T47D (cell line): Measurements from ENCODE around the gene TLX3.

GRCh38 chr5:168794218-168794656, 215.1 kb upstream of the PANK3 start:
- RRBS: no CpG with 5 or more reads among the region's 6 CpGs

DNA sequence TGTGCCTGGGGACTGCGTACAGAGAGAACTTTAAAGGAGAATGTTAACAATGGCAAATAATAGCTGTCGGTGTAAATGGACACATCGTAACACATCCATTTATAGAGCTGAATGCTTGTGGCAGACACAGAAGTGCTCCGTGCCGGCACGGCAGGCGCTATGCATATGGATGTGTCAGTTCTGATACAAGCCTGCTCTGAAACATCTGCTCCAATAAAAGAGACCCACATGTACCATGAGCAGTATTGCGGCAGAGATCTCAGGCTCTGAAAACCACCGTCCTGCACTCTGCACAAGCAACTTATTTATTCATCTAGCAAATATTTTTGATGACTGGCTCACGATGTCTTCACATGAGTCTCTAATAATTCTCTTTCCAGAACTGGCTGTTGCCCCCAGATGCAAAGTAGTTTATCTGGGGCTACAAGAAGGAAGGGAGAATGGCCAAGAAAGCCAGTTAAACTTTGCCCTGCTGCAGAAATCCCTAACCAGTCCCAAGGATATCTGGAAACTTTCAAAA, 290.8 kb upstream of the PANK3 start:
- RRBS: no CpG with 5 or more reads among the region's 10 CpGs

GRCh38 chr5:169020031-169020449, 280.9 kb downstream of the SLIT3 start:
- RRBS: no CpG with 5 or more reads among the region's 4 CpGs

- RRBS: no CpG with 5 or more reads among the region's 5 CpGs
Observed at GRCh38 chr5:169094566-169095153, 206.3 kb downstream of the SLIT3 start.

DNA sequence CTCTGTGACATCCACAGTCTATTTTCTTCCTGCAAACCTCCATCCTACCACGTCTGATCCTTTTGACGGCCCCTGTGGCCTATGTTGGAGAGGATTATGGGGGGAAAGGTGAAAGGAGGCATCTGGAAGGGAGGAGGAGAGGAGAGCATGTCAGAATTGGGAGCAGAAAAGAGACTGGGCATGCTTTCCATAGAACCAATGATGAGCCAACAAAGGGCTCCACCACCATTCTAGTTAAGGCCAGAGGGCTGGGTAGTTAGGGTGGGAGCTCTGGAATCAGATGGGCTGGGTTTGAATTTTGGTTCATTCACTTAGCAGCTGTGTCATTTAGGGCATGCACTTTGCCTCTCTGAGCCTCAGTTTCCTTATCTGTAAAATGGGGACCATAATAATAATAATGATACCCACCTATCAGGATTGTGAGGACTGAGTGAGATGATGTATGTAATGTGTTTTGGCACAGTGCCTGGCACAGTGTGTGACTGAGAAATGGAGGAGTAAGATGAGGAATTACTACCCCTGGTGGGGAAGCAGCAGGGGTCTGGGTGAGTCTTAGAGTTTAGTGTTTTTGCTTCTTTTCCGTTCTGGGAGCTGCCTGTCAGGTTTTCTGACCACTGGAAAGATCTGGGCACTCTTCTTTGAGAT, 8.7 kb downstream of the LCP2 start:
- RRBS: no CpG with 5 or more reads among the region's 3 CpGs

DNA sequence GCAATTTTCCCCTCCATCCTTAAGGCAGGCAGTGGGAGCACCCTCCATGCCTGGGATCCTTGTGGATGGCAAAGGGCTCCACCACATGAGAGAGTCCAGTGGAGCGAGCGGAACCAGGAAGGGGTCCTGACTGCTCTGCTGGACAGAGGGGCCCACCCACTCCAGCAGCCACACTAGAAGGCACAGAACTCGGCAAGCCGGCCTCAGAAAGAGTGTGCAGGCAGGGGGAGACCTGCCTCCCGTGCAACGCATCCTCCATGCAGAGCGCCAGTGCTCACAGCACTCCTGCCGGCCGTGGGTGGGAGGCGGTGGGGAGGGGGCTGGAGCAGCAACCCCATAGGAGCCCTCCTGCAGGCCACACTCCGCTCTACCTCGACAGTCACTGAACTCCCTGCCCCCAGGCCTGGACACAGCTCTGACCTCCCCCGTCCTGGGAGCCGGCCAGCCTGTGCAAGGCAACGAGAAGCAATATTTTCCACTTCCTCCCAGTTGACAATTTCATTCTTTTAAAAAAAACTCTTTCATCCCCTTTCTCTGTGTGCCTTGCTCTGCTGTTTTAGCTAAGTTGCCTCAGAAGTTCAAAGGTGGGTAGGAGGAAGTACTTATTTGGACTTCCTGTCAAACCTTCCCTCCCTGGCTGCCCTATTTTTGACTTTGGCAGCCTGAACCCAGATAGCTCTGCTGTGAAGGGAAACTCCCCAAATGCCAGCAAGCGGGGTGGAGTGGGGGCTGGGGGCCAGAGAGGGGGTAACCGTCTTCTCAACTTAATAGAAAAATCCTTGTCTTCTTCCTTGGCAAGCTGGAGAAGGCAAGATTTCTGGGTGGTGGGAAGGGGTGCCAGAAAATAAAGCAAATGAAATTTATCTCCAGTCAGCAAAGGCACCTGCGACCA, 5.4 kb upstream of the LCP2 start:
- RRBS: 14% methylated on average over 3 of the region's 18 CpGs

DNA sequence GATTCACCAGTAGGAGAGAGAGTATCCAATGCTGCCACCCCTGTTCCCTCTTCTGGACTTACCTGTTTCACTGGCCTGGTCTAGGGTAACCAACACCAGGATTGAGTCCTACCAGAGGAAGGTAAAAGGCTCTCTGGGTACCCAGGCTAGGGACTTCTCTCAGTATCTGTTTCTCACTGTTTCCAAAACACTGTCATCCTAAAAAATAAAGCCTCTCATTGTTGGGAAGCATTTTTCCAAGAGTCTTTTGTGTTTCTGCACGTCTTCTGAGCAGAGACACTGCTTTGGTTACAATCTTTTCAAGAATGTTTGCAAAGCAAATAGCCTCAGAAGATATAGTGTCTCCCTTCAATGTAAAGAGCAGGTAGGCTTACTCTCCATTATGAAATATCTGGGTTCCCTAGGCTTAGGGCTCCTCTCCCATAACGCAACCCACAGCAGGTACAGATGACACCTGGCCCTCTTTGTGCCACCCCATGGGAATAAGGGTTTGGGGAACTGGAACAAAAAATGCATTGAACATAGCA, 30.0 kb upstream of the GABRP start:
- RRBS: no CpG with 5 or more reads among the region's 2 CpGs

GRCh38 chr5:170756849-170757681, 26.5 kb upstream of the GABRP start:
- RRBS: no CpG with 5 or more reads among the region's 12 CpGs

DNA sequence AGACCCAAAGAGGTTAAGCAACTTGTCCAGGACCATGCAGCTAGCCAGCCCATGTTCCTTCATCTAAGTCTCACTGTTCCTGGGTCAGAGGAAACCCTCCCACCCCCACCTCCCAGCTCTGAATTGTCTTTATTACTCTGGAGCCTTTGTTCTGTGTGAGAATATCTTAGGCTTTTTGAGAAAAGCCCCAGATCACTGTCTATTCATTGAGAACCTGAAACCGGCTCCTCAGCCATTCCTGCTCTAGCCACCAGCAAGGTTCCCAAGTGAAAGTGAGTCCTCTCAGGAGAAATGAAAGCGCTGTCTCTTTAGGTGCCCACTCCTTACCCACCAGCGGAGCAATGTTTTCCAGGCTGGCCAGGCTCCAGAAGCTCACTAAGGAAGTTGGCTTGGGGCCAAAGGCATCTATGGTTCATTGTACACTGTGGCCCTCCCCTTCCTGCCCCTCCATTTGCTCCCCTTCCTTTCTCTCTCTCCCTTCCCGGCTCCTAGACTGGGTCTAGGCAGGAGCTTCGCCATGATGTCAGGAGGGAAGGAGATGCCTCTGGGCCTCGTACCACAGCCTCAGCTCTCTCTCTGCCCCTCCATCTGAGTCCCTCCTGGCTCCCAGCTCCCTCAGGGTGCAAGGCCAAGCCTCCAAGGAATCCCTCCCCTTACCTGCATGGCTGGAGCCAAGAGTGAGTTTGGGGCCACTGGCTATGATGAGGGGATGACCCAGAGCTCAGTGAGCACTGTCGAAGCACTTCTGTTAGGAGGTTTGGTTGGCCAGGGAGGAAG, 1.1 kb upstream of the GABRP start:
- RRBS: no CpG with 5 or more reads among the region's 7 CpGs

DNA sequence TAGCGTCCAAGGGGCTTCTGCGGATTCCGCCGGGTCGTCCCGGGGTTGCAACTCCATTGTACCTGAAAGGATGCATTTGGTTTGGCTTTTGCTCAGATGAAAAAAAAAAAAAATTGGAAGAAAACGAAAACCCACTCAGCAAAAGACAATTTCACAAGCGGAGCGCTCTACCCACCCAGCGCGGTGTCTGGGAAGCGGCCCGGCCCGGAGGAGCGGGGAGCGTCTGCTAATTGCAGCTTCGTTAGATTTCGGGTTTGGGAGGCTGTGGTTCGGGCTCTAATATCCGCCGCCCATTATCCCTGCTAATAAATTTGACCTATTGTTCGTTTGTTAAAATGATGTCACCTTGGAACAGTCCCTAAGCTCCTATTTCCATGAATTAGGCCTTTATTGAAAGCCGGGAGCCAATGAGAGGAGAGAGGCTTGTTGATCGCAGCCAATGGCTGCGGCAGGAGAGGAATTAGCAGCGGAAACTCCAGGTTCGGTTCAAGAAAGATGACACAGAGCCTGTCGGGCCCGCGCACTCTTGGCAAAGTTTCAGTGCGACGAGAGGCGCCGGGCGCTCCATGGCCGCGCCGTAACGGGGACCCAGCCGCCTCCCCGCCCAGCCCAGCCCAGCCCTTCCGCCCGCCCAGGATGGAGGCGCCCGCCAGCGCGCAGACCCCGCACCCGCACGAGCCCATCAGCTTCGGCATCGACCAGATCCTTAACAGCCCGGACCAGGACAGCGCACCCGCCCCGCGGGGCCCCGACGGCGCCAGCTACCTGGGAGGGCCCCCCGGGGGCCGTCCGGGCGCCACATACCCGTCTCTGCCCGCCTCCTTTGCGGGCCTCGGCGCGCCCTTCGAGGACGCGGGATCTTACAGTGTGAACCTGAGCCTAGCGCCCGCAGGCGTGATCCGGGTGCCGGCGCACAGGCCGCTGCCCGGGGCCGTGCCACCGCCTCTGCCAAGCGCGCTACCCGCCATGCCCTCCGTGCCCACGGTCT, at the start of gene TLX3:
Gene TLX3, plus strand, starts transcription at position 519 of the 988 bp plus-strand sequence.
- RRBS: 69% methylated on average over 21 of the region's 88 CpGs

- RRBS: no CpG with 5 or more reads among the region's 6 CpGs
Observed at GRCh38 chr5:171317327-171317526, 8.2 kb downstream of the TLX3 start.

GRCh38 chr5:171484300-171484684, 64.8 kb downstream of the FGF18 start:
- RRBS: no CpG with 5 or more reads among the region's 7 CpGs

- RRBS: no CpG with 5 or more reads among the region's 2 CpGs
Observed at GRCh38 chr5:171570175-171570918, 150.9 kb downstream of the FGF18 start.

- RRBS: no CpG with 5 or more reads among the region's 4 CpGs
Observed at GRCh38 chr5:171839940-171840585, 54.4 kb downstream of the SMIM23 start.

DNA sequence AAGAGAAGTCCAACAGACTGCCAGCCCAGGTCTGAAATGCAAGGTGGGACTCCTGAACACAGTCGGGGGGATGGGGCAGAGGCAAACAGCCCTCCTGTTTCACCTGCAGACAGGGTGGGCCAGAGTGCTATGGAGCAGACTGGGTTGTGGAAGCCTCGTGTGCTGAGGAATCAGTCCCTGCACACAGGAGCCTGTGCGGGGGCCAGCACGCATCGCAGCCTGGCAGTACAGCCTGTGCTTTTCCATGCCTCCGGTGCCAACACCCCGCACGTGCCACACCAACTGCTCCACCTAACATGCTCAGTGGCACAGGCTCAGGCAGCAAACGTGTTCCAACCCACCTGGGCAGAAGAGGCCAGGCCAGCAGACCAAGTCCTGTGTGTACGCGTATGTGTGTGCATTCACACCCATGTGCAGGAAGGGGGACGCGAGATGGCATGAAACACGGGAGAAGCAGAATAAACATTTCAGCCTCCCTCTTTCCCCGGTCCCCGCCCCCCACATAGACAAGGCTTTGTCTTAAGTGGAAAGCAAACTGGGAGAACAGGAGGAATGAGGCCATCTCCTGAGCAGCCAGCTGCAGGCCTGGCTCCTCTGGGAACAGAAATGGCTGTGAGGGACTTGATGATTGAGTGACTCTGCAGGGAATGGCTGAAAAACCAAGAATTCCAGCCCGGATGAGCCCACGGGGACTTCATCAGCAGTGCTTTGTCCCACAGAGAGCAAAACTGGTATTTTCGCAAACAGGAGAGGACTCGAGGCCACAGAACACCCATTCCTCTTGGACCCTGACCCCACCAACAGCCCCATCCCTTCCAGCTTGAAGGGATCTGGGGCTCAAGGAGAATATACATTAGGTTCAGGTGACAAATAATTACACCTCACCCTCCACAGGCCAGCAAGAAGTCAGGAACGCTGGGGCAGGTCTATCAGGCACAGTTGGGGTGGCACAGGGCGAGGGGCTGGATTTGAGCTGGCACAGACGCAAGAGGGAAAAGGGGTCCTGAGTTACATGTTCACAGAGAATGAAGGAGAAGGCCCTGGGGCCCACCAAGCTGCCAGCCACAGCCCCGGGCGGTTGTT, 37.7 kb upstream of the FBXW11 start:
- RRBS: no CpG with 5 or more reads among the region's 25 CpGs

GRCh38 chr5:172052838-172053249, 46.4 kb upstream of the FBXW11 start:
- RRBS: no CpG with 5 or more reads among the region's 12 CpGs

- RRBS: no CpG with 5 or more reads among the region's 14 CpGs
Observed at GRCh38 chr5:172129109-172129979, 58.7 kb downstream of the STK10 start.

DNA sequence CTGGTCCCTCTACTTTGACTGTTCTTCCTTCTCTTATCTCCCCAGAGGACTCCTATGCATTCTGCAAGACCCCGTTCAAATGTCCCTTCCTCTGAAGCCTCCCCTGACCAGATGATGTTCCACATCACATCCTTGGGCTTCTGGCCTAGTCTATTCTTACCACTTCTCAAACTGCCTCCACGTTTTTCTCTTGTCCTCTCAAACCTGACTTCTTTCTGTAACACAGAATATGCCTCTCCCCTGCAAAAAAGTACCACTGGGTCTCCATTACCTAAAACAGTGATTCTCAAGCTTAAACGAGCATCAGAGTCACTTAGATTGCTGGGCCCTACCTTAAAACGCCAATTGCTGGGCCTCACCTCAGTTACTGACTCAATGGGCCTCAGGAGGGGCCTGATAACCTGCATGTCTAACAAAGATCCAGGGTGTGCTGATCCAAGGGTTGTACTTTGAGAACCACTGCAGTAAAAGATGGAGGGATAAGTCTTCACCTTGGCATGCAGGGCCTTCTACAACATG, 34.1 kb downstream of the STK10 start:
- RRBS: no CpG with 5 or more reads among the region's 4 CpGs

- RRBS: no CpG with 5 or more reads among the region's 3 CpGs
Observed at GRCh38 chr5:172275469-172276188, 7.9 kb downstream of the UBTD2 start.

DNA sequence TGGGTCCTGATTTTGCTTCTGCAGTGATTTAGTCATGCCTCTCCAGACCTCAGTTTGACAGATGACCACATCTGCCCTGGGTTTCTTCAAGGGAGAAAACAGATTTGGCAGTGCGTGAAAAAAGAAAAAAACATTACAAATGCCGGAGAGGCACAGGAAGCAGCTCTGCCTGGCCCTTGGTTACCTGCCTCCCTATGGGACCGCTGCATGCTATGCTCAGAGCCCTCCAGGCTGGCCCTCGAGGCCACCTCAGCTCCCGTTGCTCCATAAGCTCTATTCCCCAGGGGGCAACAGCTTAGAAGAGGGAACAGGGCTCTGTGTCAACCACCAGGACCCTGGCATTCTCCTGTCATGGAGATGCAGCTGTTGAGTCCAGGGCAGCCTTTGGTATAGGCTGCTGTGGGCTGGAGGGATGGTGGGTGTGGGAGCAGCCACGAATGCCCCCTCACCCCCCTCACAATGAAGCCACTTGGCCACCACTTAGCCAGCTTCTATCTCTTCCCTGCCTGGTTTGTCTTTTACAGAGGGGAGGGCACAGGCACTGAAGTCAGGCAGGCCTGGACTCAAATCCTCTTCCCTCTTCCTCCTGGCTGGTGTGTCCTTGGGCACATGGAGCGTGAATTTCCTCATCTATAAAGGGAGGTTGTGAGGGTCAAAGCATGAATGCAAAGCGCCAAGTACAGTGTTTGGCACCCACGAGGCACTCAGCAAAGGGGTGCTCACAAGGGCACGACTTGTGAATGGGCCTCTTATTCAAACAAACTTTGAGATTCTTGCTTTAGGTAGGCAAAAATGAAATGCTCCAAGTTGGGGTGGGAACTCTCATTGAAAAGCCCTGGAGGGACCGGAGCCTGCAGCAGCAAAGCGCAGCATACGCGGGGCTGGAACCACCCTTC, 53.5 kb upstream of the UBTD2 start:
- RRBS: no CpG with 5 or more reads among the region's 14 CpGs